Heart right ventricle (tissue), 2 donors: ENCODE measurements around a stretch of chr17.

DNA sequence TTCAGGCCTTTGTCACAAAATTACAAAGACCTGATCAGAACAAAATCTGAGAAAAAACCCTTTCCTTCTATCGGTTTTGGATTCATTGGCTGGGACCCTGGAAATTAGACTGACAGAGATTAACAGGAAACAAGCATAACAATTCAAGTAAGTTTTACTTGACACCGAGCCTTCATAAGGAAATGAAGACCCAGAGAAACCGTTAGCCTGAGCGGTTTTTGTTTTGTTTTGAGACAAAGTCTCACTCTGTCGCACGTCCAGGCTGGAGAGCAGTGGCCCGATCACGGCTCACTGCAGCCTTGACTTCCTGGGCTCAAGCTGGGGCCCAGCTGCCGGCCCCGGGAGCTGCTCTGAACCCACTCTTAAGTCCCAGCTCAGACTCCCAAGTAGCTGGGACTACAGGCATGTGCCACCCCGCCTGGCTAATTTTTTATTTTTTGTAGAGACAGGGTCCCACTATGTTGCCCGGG lies 180.8 kb downstream of the SEPTIN9 start:
- PRO-cap, 2 experiments, result no peak in any of the 2 experiments

DNA sequence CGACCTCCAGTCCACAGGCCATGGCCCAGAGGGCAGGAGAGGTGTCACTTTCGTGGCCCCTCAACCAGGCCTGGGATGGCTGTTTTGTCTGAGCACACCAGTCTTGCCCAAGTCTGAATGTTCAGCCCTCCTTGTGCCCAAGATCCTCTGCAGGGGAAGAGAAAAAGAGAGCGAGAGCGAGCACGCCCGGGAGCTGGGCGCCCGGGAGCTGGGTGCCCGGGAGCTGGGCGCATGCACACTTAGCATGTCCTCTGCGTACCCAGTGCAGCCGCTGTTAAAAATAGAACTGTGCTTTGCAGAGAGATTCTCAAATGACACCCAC lies 273.8 kb downstream of the SEPTIN9 start:
- PRO-cap, 2 experiments, result no peak in any of the 2 experiments

- PRO-cap, 2 experiments, result no peak in any of the 2 experiments
These were observed 301.4 kb upstream of the TNRC6C start for GRCh38 chr17:77657087-77657609.

DNA sequence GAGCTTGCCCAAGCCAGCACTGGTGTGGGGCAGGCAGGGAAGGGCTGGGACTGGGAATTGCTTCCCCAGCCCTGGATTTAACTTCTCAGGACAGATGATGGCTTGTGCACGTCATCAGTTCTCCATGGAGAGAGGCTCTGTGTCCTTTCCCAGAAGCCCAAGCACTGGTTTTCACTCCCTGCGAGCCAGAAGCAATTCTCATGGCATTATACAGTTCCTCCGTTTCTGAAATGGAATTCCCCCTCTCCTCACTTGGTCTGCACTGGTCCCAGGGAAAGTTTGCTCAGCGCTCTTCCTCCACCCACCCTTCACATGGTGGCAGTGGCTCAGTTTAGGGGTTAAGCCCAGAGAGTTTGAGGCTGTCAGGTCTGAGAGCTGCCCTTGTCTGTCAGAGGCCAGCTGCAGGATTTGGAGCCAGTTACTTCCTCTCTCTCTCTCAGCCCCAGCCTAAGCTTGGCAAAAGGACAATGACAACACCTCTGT lies 219.7 kb upstream of the TNRC6C start:
- PRO-cap, 2 experiments, result peak in 2 of 2 experiments; most common plus-strand start position 167 of the sequence (in 1); most common minus-strand start position 52 of the sequence (in 2)

- PRO-cap, 2 experiments, result no peak in any of the 2 experiments
These were observed 155.7 kb upstream of the TNRC6C start for GRCh38 chr17:77802598-77803436.

- PRO-cap, 2 experiments, result peak in 1 of 2 experiments; most common plus-strand start chr17:77882912 (in 1); most common minus-strand start chr17:77882798 (in 1)
These were observed 75.9 kb upstream of the TNRC6C start for GRCh38 chr17:77882387-77883260.

GRCh38 chr17:78049644-78050649 lies 78.6 kb downstream of the TMC6 start:
- PRO-cap, 2 experiments, result no peak in any of the 2 experiments

DNA sequence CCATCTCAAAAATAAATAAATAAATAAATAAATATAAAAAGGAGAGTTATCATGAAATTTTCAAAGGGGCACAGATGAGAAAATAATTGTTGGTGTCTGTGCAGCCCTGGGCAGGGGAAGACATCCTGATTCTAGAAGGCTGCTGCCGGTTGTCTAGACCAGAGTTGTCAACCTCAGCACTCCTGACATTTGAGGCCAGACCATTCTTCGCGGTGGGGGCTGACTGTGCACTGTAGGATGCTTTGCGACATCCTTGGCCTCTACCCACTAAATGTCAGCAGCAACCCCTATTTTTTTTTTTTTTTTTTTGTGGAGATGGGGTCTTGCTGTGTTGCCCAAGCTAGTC lies 8.6 kb downstream of the C17orf99 start:
- PRO-cap, 2 experiments, result no peak in any of the 2 experiments

DNA sequence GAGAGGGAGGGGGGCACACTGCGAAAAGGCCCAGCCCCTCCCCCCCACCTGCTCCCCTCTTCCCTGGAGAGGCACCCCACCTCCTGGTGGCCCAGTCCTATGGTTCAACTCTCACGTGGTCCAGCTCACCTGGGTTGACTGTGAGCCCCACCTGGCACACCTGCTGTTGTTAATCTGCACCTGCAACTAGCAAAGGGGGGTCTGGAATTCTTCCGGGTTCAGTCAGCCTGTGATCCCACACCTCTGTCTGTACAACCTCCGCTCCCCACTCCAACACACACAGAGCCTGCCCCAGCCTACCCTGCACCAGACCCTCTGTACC lies 1.9 kb upstream of the SYNGR2 start:
- PRO-cap, 2 experiments, result no peak in any of the 2 experiments

- PRO-cap, 2 experiments, result no peak in any of the 2 experiments
These were observed 3.5 kb downstream of the SYNGR2 start for GRCh38 chr17:78171704-78172546.

GRCh38 chr17:78173898-78174235 lies 5.5 kb downstream of the SYNGR2 start:
- PRO-cap, 2 experiments, result no peak in any of the 2 experiments

- PRO-cap, 2 experiments, result no peak in any of the 2 experiments
These were observed 8.1 kb downstream of the SYNGR2 start for GRCh38 chr17:78176256-78177088.

- PRO-cap, 2 experiments, result no peak in any of the 2 experiments
These were observed 2.6 kb downstream of the TK1 start for GRCh38 chr17:78184108-78184753.

GRCh38 chr17:78186328-78186638 lies 569 bp downstream of the TK1 start:
- PRO-cap, 2 experiments, result no peak in any of the 2 experiments

GRCh38 chr17:78197000-78197758 lies 10.0 kb downstream of the AFMID start:
- PRO-cap, 2 experiments, result no peak in any of the 2 experiments

- PRO-cap, 2 experiments, result peak in 1 of 2 experiments; most common minus-strand start chr17:78199008 (in 1)
These were observed 11.8 kb downstream of the AFMID start for GRCh38 chr17:78198825-78199415.

DNA sequence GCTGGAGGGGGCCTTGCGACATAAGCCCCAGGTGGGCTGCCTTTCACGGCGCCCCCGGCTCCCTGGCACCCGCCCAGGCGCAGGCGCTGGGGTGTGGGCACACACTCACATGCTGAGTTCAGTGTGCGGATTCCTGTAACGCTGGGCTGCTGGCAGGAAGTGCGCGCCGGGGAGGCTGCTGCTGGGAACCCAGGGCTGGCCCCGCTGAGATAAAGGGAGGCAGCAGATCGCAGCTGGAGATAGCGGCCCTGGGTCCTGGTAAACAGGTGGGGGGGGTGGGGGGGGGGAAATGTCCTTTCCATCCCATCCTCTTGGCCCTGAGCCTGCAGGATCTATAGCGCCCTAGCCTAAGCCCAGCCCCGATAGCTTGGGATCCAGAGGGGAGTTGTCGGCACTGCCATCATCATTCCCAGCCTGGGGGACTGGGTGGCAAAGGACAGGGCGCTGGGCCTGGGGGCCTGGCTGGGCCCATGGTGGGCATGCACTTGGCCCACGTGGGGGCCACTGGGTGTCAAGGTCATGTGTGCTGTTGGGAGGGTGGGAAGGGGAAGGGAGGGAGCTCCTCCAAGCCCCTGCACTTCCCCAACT lies 27.3 kb downstream of the TMEM235 start:
- PRO-cap, 2 experiments, result peak in 2 of 2 experiments; most common plus-strand start position 362 of the sequence (in 1); most common minus-strand start position 85 of the sequence (in 1)

- PRO-cap, 2 experiments, result no peak in any of the 2 experiments
These were observed 36.5 kb downstream of the TMEM235 start for GRCh38 chr17:78267746-78268431.

- PRO-cap, 2 experiments, result peak in 2 of 2 experiments; most common minus-strand start chr17:78314268 (in 2)
These were observed 46.0 kb downstream of the SOCS3 start for GRCh38 chr17:78313454-78314736.

- PRO-cap, 2 experiments, result peak in 2 of 2 experiments; most common plus-strand start chr17:78378933 (in 2); most common minus-strand start chr17:78378870 (in 1)
These were observed 490 bp downstream of the PGS1 start for GRCh38 chr17:78378795-78379483.